Left lobe of liver (tissue), 1 donor: ENCODE measurements around the gene KLRG2.

GRCh38 chr7:139118675-139119572 is 9.4 kb upstream of the ZC3HAV1 start:
- PRO-cap: no peak

GRCh38 chr7:139393577-139394372 is 34.1 kb downstream of the LUC7L2 start:
- PRO-cap: no peak

- PRO-cap: no peak
Measured at GRCh38 chr7:139483469-139484111, at the start of gene KLRG2. TSS of gene KLRG2 (minus strand) at chr7:139483673.

DNA sequence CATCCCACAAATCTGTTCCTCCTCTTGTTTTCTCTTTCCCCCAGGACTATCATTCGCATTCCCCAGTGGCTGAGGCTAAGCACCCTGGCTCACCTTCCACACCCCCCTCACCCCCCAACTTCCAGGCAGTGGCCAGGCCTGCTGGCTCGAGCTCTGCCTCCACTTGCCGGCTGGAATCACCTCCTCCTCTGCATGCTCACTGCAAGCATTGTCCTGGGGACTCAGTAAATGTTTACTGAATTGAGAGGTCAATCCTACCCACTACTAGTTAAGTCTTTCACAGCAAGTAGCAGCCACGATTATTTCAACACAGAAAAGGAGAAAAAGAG is 32.2 kb downstream of the HIPK2 start:
- PRO-cap: bidirectional peak, plus-strand start outside the sequence, minus-strand start at position 172 of the sequence

GRCh38 chr7:139745940-139746420 is 31.8 kb downstream of the HIPK2 start:
- PRO-cap: bidirectional peak, plus-strand start at chr7:139746008, minus-strand start at chr7:139745782

DNA sequence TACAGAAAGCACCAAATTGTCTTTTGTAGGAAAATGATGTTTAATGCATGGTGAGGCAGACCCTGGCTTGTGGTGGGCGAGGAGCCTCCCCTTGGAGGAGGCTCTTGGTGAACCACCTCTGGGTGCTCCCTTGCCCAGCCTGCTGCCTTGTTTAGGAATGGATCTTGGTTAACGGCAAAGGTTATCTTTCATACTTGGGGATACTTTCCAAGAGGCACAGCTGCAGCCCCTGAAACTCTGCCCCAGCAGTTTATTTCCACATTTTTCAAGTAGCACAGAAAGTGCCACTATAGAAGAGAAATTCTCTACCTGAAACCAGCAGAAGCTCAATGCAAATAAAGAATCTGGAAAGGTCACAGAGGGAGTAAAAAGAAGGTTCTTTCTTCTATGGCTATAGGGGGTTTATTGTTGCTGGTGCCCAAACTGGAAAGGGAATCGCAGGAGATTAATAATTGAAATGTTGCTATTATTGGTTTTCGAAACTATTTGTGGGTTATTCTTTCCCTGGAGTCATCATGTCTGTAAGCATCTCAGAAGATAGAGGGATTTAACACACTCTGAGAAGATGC is 4.0 kb downstream of the HIPK2 start:
- PRO-cap: no peak

- PRO-cap: no peak
Measured at GRCh38 chr7:139777413-139777578, 502 bp downstream of the HIPK2 start.

GRCh38 chr7:139977187-139977627 is 85.5 kb downstream of the PARP12 start:
- PRO-cap: no peak

GRCh38 chr7:140098679-140099397 is 36.1 kb upstream of the PARP12 start:
- PRO-cap: no peak

- PRO-cap: no peak
Measured at GRCh38 chr7:140210029-140210624, 33.3 kb upstream of the KDM7A start.

DNA sequence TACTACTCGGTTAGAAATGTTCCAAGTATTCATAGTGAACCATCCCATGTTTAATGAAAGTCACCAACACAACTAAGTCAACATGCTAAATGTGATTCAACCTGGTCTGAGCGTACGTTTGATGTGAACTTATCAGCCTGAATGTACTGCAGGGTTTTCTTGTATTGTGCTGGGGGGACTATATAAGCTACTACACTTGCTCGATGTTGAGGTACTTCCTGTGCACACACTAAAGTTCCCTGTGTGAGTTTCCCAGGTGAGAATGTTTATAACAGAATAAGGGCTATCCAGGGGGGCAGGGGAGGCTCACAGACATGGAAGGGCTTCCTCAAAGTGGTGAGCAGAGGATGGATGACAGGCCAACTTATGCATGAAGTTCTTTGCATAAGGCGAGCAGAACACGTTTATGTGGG is 22.0 kb downstream of the SLC37A3 start:
- PRO-cap: no peak

DNA sequence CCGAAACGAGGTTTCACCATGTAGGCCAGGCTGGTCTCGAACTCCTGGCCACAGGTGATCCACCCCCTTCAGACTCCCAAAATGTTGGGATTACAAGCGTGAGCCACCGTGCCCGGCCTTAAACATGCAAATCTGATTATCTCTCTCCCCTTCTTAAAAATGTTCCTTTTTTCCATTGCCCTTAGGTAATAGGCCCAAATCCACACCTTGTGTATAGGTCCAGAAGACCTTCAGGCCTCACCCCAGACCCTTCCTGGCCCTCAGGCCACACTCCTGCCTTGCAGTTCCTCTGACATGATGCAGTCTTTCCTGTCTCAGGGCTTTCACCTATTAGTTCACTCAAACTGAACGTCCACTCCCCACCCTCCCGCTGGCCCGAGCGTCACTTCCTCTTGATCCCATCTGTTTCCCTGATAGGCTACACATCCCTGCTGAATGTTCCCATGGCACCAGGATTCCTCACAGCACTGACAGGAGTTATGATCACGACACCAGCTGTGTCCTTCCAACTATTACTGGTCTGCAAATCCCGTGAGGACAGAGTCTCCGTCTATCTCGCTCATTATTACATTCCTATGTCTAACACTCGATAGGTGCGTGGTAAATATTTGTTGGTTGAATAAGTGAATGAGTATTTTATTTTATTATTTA is 46.4 kb downstream of the DENND2A start:
- PRO-cap: no peak

- PRO-cap: no peak
Measured at GRCh38 chr7:140623932-140624397, 16.6 kb downstream of the DENND2A start.

GRCh38 chr7:140714528-140715180 is 18.1 kb downstream of the NDUFB2 start:
- PRO-cap: bidirectional peak, plus-strand start at chr7:140714921, minus-strand start at chr7:140714847

DNA sequence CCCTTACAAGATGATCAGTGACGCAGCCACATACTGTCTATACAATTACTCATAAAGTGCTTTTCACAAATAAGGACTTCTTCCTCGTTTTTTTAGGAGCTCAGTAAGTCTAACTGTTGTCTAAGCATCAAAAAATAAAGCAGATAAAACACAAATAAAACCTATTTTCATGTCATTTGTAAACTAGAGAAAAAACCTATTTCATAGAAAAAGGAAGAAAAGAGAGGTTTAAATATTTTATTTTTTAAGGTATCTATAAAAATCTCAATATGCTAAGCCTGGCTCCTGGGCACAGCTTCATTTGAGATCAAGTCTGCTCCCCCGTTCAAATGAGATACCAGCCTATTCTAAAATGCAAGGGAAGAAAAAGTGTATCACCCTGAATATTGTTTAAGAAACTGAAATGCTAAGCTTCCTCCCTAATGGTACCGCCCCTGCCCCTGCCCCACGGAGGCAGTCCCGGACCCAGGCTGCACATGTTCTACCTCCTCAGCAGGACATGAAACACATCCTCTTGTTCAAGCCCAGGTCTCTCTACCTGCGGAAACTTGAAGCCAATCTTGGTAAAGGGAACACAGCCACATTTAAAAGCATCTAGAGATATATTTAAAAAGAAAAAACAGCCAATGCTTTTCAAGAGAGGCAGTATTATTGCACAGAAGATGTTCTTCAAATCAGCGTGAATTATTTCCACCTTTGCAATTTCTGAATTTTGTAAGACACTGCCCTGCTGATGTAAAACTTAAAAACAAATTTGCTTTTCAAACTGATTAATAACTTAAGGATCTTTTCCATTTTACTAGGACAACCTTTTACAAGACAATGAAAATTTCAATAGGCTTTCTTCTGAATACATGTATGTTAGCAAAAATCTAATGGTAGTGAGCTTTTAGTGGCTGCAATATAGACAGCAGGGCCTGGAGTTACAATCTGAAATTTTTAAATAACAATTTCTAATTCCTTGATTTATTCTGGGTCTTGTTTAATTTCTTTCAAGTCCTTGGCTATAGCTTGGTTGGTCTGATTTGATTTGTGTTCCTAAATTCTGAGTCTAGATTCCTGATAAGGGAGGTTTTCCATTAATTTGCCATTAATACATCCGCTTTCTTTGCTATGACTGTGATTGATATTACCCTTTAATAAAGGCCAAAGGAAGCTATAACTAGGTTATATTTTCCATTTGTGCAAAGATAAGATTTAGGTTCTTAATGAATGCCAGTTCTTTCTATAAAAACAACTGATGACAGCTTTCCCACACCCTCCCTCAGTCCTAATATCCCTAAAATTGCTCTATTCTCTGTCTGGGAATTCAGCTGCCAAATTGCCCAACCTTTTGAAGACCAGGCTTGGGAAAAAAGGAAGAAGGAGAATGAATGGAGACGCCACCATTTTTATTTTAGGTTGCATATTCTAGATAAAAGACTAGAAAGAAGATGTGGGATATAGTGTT is 27.8 kb downstream of the NDUFB2 start:
- PRO-cap: no peak

DNA sequence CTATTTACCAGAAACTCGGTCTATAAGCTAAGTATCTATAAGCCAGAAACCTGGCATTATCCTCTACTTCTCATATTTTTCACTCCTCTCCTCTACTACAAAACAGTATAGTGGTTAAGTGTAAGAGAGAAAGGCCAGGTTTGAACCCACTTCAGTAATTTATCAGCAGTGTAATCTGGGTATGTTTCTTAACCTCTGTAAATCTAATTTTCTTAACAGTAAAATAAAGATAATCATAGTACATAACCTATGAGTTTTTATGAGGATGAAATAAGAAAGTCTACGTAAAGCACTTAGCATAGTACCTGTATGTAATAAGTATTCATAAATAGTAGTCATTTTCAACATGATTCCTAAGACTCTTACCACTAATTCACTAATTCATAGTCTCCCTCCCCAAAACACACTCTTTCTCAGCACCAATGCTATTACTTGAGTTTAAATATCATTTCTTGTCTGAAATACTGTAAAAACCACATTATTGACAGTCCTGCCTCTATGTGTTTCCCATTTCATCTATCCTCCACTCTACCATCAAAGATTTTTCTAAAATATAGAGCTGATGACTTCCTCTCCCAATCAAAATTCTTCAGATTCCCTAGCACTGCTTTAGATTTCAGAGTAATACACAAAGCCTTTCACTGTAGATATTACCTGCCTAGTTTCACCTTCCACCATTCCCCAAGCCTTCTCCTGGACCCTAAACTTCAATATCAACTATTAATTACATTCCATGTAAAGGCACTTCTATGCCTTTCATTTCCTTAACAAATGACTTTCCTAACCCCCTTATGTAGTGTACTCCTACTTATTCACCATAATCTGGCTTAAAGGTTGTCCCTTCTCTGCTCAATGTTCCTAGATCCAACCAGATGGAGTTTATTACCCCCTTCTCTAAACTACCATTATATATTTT is 95.5 kb downstream of the NDUFB2 start:
- PRO-cap: no peak

DNA sequence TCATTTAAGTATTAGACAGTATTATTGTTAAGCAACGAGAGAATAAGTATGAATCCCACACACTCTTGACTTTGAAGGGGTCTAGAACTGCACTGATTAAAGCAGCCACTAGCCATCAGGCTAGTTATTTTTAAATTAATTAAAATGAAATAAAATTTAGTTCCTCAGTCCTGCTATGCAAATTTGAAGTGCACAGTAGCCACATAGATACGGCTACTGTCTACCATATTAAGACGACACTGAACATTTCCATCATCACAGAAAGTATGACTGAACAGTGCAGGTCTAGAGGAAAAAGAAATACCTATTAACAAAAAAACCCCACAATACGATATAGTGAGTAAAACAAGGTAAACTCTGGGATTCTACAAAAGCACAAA is 13.6 kb downstream of the BRAF start:
- PRO-cap: no peak

DNA sequence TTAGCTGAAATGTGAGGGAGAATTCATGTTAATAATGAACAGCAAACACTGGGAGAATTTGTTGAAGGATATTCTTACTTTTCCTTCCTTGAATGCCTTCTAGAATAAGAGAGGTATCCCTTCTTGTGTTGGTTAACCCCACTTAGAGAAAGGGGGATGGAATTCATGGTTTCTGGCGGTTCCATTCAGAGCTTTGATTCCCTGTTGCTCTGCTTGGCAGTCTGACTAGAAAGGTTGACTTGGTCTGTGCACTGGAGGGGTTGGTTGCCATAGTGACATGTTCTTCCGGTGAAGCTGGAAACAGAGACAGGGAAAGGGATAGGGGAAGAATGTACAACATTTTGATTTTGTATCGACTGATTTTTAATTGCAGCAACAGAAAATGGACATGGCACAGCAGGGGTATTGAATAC is 2.5 kb downstream of the TMEM178B start:
- PRO-cap: no peak

DNA sequence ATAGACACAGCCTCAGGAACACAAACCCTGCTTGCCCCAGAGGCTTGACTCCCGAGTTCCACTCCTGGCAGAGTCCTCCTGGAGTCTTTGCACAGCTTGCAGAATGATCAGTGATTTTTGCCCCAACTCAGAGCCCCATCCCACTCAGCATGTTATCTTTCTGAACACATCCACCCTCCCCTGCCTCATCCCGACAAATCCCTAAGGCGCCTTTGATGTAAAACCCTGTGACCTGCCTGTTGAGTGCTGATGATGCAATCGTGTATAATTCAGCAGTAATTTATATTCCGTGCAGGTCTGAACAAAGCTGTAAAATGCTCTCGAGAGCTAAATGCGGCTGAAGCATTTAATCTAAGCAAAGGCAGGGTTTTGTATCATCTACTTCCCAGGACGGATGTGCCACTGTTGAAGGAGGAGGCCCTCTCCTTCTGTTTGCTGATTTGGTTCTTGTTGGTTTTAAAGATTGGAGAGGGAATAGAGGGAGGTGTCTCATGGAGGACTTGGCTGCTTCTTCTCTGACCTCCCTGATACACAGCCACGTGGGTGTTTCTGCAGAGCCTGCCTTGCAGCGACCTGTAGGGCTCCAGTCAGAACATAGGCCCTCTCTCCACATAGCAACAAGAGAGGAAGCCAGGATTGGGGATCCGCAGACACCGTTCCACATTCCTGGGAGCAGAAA is 90.4 kb upstream of the AGK start:
- PRO-cap: no peak

GRCh38 chr7:141535303-141535888 is 15.8 kb upstream of the AGK start:
- PRO-cap: no peak